Cerebellum (tissue), 5 donors: ENCODE results near the gene P4HA3.

GRCh38 chr11:73367983-73368716, 8.0 kb upstream of the RELT start:
- PRO-cap, 3 experiments, result no peak in any of the 3 experiments
- RAMPAGE, long total RNA, result no peak

DNA sequence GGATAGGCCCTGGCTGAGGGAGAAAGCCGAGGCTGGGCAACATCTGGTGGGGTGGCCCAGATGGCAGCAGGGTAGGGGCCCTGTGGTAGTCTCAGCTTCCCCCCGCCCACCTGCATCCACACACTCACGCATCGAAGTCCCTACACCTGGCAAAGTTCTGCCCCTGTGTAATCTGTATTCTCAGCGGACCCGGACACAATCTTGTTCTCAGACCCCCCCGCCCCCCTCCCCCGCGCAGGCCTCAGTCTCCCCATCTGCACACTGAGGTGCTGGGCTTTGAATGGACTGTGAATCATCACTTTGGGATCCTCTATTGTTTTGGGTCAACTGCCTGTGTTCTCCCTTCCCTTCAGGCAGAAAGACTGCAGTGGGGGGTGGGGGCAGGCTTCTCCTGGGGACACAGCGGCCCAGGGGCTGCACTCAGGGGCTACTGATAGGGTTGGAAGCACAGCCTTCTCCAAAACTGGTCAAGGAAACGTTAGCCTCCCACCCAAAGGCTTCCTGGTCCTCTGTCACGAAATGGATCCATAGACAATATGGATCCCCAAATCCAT, 1.3 kb downstream of the RELT start:
- PRO-cap, 3 experiments, result no peak in any of the 3 experiments
- RAMPAGE, long total RNA, result no peak

DNA sequence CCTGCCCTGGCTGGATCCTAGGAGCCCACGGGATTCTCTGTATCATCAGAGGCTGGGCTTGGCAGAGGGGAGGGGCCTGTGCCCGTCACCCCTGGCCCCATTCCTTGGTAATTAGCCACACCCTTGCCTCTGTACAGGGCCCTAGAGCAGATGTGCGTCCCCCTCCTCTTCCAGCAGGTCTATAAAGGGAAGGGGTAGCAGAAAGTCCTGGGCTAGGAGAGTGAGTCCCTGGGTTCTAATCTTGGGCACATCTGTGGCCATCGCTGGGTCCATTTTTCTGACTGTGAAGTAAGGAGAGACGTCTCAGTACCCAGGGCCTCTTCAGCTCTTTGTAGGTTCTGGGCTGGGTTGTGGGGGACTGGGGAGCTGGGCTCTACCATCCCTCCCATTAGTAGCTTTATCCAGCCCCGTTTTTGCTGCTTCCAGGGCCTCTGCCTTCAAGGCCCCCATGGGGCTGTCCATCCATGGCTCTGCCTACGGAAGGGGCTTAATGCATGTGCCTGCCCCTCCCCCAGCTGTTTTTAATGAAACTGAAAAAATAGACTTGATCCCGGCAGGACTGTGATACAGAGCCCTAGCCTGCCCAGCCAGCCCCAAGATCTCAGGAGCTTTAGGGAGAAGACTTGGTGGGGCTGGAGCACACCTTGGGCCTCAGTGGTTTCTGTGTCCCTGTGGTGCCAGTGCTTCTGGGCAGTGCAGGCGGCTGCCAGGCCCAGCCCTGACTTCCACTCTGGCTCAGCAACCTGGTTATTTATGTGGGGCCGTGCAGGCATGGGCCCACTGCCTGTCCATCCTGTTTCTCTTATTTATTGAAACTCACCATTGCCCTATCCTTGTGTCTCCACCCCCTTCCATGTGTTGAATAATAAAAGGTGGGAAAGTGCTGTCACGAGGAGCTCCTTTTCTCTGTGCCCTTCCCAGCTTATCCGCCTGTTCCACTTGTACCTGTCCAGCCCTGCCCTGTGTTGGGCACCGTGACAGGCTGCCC, 19.9 kb downstream of the RELT start:
- PRO-cap, 3 experiments, result no peak in any of the 3 experiments
- RAMPAGE, long total RNA, result no peak

DNA sequence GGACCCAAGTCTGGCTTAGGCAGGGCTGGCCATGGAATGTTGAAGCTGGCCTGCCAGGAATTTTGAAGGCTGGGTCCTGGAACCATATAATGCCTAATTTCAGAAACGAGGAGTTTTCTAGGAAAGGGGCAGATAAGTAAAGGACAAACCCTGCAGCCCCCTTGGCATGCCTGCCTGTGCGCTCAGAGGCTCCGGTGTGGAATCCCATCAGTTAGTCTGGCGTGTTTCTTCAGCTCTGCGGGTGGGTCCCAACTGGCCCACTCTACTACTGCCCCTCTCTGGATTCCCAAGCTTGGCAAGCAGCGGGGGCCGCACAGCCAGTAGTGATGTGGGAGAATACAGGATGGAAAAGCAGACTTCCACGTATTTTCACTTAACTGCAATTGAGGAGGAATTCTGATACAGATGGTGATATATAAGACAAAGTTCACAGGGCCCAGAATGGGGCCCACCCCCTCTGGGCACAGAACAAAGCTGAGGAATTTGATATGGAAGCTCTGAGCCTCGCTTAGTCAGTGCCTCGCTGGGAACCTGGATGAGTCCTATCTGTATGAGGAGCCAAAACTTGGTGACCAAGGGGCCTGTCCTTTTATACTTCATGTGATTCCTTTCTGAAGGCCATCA, 25.7 kb downstream of the RELT start:
- PRO-cap, 3 experiments, result no peak in any of the 3 experiments
- RAMPAGE, long total RNA, result no peak

GRCh38 chr11:73510441-73511337, 87.2 kb downstream of the FAM168A start:
- PRO-cap, 3 experiments, result no peak in any of the 3 experiments
- RAMPAGE, long total RNA, result no peak

- PRO-cap, 3 experiments, result no peak in any of the 3 experiments
- RAMPAGE, long total RNA, result no peak
Measured at GRCh38 chr11:73784277-73784707, 3.4 kb upstream of the MRPL48 start.

GRCh38 chr11:73875511-73876239, 971 bp downstream of the COA4 start:
- PRO-cap, 3 experiments, result no peak in any of the 3 experiments
- RAMPAGE, long total RNA, result no peak

DNA sequence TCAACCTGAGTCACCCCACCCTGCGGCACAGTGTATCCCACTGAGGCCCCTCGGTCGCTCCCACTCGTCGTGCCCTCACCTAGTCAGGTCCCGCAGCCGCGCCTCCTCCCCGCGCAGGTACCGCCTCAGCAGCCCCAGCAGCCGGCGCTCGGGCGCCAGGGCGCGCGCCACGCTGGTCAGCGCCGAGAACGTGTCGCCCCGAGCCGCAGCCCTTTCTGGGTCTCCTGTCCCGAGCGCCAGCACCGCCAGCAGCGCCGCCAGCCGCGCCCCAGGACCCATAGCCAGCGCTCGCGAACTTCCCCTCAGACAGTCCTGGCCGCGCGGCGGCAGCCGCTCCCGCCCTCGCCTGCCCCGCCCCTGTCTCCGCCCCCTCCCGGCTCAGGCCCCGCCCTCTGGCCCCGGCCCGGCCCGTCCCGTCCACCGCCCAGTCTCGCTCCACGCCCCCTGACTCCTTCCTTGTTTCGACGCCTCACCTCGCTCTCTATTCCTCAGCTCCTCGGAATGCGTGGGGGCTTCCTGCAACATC, at the start of gene P4HA3:
TSS of gene P4HA3 (minus strand) at position 308 of the 526 bp plus-strand sequence.
- PRO-cap, 3 experiments, result peak in 1 of 3 experiments; most common minus-strand start position 308 of the sequence (in 1)
- RAMPAGE, long total RNA, result no peak

GRCh38 chr11:74325555-74326204, 14.2 kb upstream of the P4HA3 start:
- PRO-cap, 3 experiments, result no peak in any of the 3 experiments
- RAMPAGE, long total RNA, result no peak

DNA sequence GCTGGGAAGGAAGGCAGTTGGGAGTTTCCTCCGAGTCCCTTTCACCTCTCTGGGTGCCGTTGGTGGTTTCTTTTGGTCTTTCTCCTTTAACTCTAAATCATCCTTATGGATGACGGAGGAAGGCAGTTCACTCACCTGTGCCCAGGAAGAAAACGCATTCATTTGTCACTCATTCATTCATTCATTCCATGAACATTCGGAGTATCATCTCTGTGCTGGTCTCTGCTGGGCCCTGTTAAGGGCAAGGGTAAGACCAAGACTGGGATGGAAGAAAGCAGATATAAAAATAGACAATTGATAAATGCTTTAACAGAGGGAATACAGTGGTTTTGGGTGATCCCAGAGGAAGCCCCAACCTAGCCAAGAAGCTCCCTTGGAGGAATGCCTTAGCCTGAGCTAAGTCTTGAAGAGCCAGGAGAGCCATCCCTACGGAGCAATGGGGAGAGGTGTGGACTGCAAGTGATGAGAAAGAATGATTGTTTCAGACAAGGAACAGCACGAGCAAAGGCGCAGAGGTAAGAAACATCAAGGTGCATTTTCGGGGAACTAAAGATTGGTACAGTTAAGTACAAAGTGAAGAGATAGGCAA, 96.6 kb downstream of the RNF169 start:
- PRO-cap, 3 experiments, result no peak in any of the 3 experiments
- RAMPAGE, long total RNA, result no peak

DNA sequence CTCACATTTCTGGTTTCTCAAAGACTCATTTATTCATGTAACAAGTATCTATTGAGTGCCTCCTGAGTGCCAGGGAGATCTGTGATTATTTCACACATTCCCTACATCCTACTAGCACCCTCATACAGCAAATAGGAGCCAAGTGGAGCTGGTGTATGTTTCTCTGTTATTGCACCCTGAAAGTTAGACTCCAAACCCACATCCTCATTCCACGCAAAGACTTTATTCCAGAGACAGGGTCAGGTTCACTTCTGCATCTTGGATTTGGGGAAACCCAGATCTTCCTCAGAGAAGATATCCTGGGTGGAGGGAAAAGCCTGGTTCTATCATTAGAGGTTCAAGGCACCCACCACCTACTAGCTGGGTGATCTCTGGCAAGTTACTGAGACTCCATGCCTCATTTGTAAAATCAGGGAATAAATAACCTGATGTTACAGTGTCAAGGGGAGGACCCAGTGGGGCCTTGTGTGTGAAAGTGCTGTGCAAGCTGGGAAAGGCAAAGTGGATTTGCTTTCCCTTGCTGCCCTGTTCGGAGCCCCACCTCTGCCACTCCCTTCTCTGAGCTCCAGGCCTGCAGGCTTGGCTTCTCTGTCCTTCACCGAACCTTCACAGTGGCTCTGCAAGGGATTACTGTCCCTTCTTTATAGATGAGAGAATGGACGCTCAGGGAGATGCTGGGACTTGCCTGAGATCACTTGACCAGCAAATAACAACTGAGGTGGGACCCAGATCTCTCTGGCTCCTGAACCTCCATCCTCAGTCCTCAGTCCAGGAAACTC, 990 bp upstream of the SLCO2B1 start:
- PRO-cap, 3 experiments, result no peak in any of the 3 experiments
- RAMPAGE, long total RNA, result no peak

DNA sequence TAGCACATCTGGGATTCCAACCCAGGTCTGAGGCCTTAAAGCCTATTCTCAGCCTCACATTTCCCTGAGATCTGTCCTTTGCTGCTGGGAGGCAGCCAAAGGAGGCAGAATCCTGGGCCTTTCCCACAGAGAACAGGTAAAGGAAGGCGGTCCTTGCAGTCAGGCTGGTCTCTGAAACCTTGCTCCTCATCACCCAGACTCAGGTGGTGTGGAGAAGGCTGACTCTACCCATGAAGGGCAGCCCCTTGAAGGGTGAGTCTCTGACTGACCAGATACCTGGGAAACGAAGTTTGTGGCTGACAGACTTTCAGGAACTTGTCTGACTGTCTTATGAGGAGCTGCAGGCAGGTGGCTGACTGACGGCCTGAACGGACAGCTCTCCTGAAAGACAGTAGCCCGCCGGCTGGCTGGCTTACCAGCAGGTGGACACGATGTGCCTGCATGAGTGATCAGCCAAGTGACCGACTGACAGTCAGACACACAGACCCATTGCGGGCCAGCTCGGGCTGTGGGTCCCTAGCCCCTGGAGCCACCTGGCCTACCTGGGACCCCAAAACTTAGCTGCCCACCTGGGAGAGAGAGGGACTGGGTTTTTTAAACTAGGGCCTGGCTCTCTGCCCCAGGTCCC, 8.0 kb downstream of the SLCO2B1 start:
- PRO-cap, 3 experiments, result no peak in any of the 3 experiments
- RAMPAGE, long total RNA, result no peak

DNA sequence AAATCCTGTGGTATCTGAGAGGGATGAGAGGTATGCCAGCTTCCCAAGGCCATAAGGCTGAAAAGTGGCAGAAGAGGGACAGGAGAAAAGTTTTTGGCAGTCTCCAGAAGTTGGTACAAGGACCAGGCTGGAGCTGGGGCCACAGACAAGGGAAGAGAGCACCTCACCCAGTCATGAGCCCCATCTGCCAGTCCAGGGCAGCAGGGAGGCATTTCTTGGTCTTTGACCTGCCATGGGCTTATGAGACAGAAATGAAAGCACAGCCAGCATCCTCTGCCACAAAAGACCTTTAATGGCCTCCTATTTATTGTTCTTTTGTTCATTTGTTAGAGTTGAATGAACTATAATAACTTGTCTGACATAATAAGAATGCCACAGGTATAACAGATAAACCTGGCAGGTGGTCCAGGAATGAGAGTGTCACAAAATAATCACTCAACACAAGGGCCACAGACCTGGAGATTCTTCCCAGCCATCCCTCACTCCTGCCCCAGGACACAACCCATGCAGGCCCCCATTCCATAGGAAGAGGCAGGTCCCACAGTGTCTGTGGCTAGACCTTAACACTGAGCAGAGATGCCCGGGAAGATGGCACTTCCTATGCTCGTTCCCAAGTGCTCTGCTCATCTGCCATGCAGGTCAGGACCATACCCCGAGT, 19.4 kb downstream of the TPBGL start:
- PRO-cap, 3 experiments, result no peak in any of the 3 experiments
- RAMPAGE, long total RNA, result no peak

- PRO-cap, 3 experiments, result no peak in any of the 3 experiments
- RAMPAGE, long total RNA, result no peak
Measured at GRCh38 chr11:75307827-75308135, 43.7 kb downstream of the ARRB1 start.

DNA sequence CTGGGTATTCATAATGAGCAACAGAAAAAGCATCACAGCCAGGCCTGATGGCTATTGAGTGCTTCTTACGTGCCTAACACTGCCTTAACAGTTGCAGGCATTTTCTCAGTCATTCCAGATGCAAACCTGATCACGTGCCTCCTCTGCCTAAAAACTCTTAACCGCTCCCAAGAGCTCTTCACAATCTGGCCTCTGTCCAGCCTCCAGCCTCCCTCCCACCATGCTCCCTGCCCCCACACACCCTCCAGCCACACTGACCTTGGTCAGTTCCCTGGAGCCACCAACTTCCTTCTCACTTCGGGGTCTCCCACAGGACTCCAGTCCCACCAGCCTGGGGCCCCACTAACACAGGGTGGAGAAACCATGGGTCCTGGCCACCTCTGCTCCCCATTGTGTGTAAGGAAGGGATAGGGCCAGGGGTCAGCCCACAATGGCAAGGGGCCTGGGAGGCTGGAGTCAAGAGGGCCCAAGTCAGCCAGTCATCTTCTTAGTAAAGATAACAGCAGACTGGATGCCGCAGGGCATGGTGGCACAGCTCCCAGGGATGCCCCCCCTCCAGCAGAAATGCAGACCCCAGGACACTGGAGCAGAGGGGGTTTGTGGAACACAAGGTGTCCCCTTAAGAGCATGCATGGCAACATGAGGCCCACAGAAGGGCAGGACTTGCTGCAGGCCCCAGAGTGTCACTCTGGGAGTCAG, 37.5 kb downstream of the ARRB1 start:
- PRO-cap, 3 experiments, result no peak in any of the 3 experiments
- RAMPAGE, long total RNA, result no peak

- PRO-cap, 3 experiments, result no peak in any of the 3 experiments
- RAMPAGE, long total RNA, result no peak
Measured at GRCh38 chr11:75323469-75324042, 27.9 kb downstream of the ARRB1 start.

DNA sequence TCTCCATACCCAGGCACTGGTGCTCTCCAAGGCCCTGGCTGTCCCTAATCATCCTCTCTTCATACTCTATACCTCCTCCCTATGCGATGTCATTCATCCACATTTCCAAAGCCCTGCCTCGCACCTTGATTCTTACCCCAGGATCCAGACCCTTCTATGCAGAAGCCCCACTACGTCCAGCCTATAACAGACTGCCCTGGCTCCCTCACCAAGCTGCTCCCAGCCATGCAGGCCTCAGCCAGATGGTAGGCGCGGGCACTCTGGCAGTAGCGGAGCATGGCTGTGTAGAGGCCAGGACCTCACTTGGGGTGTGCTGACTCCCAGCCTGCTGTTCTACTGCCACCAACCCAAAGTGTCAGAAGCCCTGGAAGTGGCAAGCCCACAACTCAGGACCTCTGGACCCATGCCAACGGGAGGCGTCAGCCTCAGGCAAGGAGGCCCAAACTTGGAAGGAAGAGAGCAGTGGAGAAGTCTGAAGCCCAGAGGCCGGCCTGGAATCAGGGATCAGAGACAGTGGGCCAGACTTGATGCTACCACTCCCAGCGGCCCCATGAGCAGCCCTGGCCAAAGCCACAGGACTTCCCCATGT, 4.6 kb downstream of the ARRB1 start:
- PRO-cap, 3 experiments, result no peak in any of the 3 experiments
- RAMPAGE, long total RNA, result no peak

- PRO-cap, 3 experiments, result no peak in any of the 3 experiments
- RAMPAGE, long total RNA, result no peak
Measured at GRCh38 chr11:75490453-75491192, 35.1 kb downstream of the GDPD5 start.

- PRO-cap, 3 experiments, result no peak in any of the 3 experiments
- RAMPAGE, long total RNA, result no peak
Measured at GRCh38 chr11:75547398-75547899, 14.6 kb upstream of the SERPINH1 start.

GRCh38 chr11:75719575-75720089, 2.0 kb downstream of the MOGAT2 start:
- PRO-cap, 3 experiments, result no peak in any of the 3 experiments
- RAMPAGE, long total RNA, result no peak